Transverse colon (tissue), 4 donors: ENCODE results near the gene PLEKHB1.

DNA sequence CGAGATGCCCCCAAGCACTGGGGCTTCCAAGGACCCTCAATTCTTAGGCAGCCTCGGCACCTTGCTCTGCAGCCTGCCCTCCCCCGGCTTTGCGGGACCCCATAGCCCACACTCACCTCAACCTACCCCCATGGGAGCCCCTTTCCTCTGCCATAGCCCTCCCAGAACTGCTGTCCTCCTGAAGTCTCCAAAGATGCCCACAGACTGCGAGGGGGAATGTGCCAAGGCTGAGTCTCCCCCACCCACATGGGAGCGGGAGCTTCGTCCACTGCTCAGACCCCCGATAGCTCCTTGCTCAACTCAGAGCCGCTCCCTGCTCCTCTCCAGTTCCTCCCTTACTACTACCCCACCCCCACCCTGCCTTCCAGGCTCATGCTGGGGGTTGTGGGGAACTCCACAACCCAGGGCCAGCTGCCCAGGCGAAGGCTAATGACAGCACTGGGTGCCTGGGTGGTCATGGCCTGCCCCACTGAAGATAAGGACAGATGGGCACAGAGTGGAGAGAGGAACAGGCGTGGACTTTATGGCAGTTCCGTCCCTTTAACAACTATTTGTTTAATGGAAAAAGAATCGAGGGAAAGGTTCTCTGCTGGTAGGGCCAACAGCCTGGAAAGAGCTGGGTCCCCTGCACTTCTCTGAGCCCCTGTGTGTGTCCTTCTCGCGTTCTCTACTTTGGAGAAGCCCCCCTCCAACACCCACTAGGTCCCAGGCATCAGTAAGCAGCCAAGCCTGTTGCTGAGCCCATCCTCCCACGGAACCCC is 73.7 kb downstream of the PDE2A start:
- PRO-cap: bidirectional peak, plus-strand start at position 601 of the sequence, minus-strand start at position 337 of the sequence
- RAMPAGE, long total RNA, 4 experiments: no peak in any of the 4 experiments

GRCh38 chr11:72631492-72632269 is 42.5 kb downstream of the PDE2A start:
- PRO-cap: no peak
- RAMPAGE, long total RNA, 4 experiments: no peak in any of the 4 experiments

DNA sequence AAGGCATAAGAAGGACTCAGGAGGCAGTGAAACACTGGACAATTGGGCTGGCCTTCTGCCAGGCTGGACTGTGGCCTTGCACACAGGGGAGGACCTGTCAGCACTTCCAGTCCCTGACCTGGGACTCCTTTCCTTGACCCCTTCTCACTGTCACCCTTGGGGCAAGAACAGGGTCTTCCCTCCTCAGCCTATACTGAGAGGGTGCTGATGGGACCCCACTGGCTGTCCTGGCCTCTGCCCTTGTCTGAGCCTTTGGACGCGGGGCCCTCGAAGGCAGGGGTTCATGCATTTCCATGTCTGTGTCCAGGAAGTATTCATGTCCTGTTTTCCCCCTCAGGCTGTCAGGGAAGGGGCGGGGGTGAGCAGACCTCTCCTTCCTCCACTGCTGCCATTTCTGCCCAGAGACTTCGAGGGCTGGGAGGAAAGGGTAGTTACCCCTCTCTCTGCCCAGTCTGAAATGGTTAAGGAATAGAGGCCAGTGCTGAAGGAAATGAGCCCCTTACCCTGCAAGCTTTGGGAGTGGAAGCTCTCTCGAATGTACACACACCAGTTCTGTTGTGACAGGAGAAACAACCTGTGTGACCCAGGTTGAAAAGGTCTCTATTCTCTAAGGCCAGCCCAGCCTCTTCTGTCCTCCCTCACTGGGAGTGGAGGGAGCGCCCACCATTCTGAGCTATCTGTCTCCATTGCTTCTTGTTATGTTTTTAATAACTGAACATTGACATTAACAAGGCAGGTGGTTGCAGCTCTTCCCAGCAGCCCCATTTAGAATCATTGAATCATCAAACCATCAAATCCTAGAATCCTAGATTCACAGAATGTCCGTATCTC is 39.4 kb downstream of the PDE2A start:
- PRO-cap: no peak
- RAMPAGE, long total RNA, 4 experiments: no peak in any of the 4 experiments

DNA sequence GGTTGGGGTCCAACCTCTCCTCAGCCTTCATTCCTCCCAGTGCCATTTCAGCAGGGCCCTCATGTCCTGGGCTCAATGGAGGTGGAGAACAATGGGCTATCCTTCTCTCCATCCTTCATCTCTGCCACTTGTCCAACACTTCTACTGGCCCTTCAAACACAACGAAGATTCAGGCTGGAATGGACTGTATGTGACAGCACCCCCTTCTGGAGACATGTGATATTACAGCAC is 6.9 kb downstream of the PDE2A start:
- PRO-cap: no peak
- RAMPAGE, long total RNA, 4 experiments: no peak in any of the 4 experiments

DNA sequence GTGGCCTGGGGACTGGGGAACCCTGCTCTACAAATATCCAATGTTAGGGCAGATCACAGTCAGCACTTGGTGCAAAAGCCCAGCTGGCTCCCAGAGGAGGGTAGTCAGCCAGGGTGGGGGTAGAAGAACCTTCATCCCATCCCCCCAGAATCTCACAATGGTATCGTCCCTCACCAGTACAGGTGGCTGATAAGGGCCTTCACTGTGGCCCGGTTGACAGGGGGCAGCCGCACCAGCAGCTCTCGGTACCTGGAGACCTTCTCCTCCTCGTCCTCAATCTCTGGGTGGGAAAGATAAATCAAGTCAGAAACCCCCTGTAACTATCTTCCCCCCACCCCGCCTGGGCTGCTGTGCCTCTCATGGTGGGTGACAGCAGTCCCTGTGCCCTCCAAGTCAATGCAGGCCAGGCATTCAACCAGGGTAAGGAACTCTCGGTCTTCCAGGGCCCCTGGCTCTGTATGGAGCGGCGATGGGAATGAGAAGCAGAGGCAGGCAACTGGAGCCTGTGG is 22.2 kb upstream of the PDE2A start:
- PRO-cap: no peak
- RAMPAGE, long total RNA, 4 experiments: start-site peak on the minus strand in 1 of 4 experiments, centred at position 197 of the sequence, 20 reads per replicate

- PRO-cap: no peak
- RAMPAGE, long total RNA, 4 experiments: no peak in any of the 4 experiments
These were observed 26.0 kb upstream of the PDE2A start for GRCh38 chr11:72700159-72700774.

DNA sequence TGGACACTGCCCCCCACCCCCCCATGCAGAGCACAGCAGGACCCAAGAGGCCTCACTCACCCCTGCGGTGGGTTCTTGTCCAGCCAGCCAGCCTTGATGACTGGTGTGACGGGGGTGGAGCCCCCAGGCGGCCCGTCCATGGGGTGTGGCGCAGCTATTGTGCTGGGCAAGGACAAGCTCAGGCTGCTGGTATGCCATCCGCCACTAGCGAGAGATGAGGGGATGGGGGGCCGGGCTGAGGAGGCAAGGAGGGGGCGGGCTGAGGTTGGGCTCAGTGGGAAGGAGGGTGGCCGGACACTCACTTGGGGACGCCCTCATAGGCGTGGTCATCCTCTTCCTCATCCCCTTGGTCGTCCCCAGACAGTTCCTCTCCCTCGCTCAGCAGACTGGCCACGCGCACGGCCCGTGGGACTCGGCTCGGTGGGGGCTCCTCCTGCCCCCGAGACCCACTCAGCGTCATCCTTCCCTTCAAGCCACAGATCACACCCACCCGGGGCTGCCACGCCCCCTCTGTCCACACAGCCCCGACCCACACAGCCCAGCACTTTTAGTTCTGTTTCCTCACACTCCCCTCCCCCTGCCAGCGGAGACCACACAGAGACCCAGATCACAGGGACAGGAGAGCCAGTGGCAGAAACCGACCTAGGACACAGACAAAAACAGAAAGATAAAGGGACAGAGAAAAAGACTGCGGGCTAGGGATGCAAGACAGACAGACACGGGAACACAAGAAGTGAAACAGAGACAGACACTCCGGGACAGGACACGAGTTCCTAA is 38.1 kb upstream of the PDE2A start:
- PRO-cap: unidirectional peak, plus-strand start at position 368 of the sequence
- RAMPAGE, long total RNA, 4 experiments: no peak in any of the 4 experiments

GRCh38 chr11:72773204-72774146 is 20.4 kb downstream of the STARD10 start:
- PRO-cap: no peak
- RAMPAGE, long total RNA, 4 experiments: no peak in any of the 4 experiments

DNA sequence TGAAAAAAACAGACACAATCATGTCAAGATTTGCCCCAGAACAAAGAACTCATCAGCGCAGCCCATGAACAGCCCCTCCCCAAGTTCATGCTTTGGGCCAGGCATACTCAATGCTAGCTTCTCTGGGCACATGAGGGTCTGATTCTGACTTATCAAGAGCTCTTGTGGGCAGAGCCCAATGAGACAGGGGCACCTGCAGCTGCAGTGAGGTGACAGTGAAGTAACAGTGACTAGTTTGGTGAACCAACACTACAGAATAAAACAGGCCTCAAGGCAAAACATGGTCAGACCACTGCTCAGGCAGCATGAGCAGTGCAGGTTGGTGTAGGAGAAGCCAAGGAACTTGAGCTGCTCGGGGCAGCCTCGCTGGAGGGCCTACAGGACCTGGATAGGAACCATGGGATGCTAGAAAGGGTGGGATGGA is 10.3 kb upstream of the FCHSD2 start:
- PRO-cap: no peak
- RAMPAGE, long total RNA, 4 experiments: no peak in any of the 4 experiments

GRCh38 chr11:73157135-73158209 is 15.4 kb upstream of the FCHSD2 start:
- PRO-cap: unidirectional peak, plus-strand start at chr11:73157924
- RAMPAGE, long total RNA, 4 experiments: no peak in any of the 4 experiments

- PRO-cap: no peak
- RAMPAGE, long total RNA, 4 experiments: no peak in any of the 4 experiments
These were observed 35.4 kb upstream of the FCHSD2 start for GRCh38 chr11:73177168-73178248.

DNA sequence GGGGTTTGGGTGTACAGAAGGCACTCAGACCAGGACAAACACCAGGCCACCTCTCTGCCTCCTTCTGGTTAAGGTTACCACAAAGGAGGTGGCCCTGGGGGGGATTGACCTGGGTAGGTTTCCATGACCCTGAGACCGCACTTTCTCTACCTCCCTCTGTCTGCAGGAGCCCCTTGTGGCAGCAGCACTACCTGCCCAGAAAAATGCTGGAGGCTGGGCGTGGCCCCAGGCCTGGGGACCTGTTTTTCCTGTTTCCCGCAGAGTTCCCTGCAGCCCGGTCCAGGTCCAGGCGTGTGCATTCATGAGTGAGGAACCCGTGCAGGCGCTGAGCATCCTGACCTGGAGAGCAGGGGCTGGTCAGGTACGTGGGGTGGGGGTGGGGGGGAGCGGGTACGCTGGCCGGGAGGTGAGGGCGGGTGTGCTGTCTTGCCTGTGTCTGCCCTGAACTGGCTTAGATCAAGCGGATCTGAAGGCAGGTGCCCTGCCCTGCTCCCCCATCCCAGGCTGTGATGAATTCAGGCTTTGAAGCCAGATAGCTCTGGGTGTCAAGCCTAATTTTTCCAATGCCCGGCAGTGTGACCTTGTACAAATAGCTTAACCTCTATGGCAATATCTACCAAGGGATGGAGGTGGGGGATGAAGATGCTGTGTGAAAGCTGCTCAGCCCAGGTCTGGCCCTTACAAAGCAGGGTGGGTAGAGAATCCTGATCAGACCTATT is 9.9 kb downstream of the P2RY2 start:
- PRO-cap: no peak
- RAMPAGE, long total RNA, 4 experiments: no peak in any of the 4 experiments

DNA sequence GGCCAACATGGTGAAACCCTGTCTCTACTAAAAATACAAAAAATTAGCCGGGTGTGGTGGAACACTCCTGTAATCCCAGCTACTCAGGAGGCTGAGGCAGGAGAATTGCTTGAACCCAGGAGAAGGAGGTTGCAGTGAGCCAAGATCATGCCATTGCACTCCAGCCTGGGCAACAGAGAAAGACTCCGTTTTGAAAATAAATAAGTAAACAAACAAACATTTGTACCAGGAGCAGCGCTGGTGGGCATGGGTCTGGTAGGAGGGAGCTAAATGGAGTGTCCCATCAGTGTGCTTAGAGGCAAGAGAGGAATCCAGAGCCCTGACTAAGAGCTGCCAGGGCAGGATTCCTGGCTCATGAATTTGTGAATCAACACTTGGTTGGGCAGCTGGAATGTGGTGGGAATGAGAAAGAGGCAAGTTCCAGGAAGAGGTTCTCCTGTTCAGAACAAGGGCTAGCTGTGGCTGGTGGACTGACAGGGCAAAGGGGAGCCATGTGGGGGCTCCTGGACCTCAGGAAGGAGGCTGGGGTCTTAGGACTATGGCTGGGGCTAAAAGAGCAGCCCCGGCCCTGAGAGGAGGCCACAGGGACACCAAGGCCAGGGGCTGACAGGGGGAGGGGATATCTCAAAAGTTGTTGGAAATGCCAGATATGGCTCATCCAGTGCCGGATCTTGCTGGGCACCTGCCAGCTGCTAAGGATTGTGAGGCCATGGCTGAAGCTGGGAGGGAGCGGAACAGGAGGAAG is 14.8 kb upstream of the P2RY6 start:
- PRO-cap: no peak
- RAMPAGE, long total RNA, 4 experiments: no peak in any of the 4 experiments

- PRO-cap: no peak
- RAMPAGE, long total RNA, 4 experiments: no peak in any of the 4 experiments
These were observed 5.7 kb downstream of the ARHGEF17 start for GRCh38 chr11:73313508-73314377.

GRCh38 chr11:73315368-73316281 is 7.5 kb downstream of the ARHGEF17 start:
- PRO-cap: bidirectional peak, plus-strand start at chr11:73315731, minus-strand start at chr11:73315483
- RAMPAGE, long total RNA, 4 experiments: no peak in any of the 4 experiments

GRCh38 chr11:73389992-73390748 is 14.0 kb downstream of the RELT start:
- PRO-cap: no peak
- RAMPAGE, long total RNA, 4 experiments: no peak in any of the 4 experiments

- PRO-cap: no peak
- RAMPAGE, long total RNA, 4 experiments: start-site peak on the minus strand in 1 of 4 experiments, at chr11:73403344-73403739 at its widest, 11 reads per replicate
These were observed 27.0 kb downstream of the RELT start for GRCh38 chr11:73403000-73403804.

- PRO-cap: no peak
- RAMPAGE, long total RNA, 4 experiments: no peak in any of the 4 experiments
These were observed 30.0 kb downstream of the RELT start for GRCh38 chr11:73405872-73406976.

DNA sequence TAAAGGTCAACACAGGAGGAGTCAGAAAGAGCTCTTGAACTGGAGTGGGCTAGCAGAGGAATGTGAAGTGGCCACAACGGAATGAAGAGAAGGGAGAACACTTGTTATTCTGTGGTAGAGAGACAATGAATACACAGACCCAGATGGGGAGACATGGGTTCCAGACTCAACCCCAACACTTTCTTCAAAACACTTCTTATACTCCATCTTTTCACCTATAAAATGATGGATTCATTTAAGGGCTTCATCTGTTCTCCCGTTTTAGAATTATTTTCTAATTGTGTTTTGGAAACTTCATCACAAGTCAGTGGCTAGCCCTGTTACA is 88.3 kb downstream of the RELT start:
- PRO-cap: no peak
- RAMPAGE, long total RNA, 4 experiments: no peak in any of the 4 experiments

GRCh38 chr11:73645962-73646971 is at the start of gene PLEKHB1:
Gene PLEKHB1, plus strand, starts transcription at chr11:73646581.
- PRO-cap: no peak
- RAMPAGE, long total RNA, 4 experiments: no peak in any of the 4 experiments